Rectum (tissue), 1 donor: ENCODE results near the gene ANKRD34B.

DNA sequence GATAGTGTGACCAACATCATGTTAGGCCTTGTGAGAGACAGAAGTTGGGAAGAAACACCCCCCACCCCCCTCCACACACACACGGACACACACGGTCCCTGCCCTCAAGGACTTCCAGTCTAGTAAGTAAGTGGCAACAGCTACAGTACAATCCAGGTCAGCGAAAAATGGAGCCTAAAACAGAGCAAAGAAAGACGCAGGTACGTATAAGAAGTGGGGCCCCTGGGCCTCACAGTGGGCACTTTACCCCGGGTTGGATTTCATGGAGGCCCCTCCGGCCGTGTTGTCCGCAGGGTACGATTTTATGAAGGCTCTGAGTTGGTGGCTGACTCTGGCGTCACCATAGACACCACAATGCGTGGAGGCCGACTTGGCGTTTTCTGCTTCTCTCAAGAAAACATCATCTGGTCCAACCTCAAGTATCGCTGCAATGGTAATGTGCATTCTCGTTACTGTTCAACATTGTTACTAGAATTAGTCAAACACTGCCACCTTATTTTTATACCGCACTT is 47.0 kb downstream of the THBS4 start:
- PRO-cap = no peak

GRCh38 chr5:80133060-80133394 is 97.9 kb downstream of the THBS4 start:
- PRO-cap = no peak

GRCh38 chr5:80184177-80184913 is 71.5 kb downstream of the SERINC5 start:
- PRO-cap = no peak

DNA sequence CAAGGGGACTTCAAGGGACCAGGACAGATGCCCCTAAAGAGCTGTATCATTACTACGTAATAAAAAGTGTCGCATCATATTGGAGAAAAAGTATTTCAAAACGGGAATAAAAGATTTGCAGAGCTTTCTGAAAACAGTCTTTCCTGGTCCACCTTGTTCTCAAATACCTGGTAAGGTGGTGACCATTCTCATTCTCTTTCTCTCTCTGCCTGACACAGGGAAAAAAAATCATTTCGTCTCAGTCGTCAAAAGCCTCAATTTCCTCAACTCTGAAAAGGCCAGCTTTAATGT is 1.4 kb downstream of the SERINC5 start:
- PRO-cap = bidirectional peak, plus-strand start outside the sequence, minus-strand start at position 155 of the sequence

- PRO-cap = unidirectional peak, minus-strand start at chr5:80570348
Measured at GRCh38 chr5:80570037-80570956, at the start of gene ANKRD34B. TSS of gene ANKRD34B (minus strand) at chr5:80570280.

DNA sequence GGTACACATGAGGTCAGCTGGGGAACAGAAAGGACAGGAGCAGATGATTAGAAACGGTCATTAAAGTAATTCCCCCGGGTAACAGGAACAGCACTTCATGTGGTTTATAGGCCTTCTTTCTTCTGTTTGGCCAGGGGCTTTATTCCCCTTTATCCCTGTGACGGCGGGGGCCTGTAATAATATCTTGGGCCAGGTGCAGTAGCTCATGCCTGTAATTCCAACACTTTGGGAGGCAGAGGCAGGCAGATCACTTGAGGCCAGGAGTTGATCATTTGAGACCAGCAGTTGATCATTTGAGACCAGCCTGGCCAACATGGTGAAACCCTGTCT is 30.4 kb upstream of the MSH3 start:
- PRO-cap = no peak

- PRO-cap = unidirectional peak, minus-strand start at chr5:80668181
Measured at GRCh38 chr5:80668061-80668759, 13.4 kb upstream of the DHFR start.

DNA sequence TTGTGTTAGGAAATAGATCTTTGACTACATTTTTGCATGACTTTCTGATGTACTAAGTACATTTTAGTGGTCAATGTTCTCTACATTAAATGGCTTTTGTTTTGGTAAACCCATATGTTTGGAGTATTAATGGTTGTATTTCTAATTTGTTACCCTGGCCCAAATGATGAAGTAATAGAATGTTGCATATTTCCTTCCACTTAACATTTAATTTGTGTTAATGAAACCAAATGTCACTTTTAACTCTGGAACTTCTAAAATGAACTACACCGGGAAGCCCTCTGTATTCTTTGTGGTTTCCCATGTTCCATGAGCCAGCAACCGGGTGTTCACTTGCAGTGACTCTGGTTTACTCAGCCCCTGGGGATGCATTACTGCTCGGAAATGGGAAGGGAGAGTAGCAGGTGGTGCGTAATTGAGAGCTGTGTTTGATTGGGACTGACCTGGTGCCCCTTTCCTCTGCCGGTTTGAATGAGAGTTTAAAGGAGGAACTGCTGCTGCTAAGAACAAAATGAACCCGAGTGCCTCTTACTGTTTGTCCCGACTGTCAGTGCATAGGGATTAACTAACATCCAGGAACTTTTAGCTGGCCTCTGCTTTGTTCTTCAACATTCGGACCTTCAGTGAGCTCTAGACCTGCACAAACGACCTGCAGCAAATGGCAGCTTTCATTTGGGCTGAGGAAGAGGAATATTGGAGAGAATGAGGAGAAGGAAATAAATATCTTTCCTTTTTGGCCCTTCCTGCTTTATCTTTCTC is 100.1 kb upstream of the DHFR start:
- PRO-cap = no peak

DNA sequence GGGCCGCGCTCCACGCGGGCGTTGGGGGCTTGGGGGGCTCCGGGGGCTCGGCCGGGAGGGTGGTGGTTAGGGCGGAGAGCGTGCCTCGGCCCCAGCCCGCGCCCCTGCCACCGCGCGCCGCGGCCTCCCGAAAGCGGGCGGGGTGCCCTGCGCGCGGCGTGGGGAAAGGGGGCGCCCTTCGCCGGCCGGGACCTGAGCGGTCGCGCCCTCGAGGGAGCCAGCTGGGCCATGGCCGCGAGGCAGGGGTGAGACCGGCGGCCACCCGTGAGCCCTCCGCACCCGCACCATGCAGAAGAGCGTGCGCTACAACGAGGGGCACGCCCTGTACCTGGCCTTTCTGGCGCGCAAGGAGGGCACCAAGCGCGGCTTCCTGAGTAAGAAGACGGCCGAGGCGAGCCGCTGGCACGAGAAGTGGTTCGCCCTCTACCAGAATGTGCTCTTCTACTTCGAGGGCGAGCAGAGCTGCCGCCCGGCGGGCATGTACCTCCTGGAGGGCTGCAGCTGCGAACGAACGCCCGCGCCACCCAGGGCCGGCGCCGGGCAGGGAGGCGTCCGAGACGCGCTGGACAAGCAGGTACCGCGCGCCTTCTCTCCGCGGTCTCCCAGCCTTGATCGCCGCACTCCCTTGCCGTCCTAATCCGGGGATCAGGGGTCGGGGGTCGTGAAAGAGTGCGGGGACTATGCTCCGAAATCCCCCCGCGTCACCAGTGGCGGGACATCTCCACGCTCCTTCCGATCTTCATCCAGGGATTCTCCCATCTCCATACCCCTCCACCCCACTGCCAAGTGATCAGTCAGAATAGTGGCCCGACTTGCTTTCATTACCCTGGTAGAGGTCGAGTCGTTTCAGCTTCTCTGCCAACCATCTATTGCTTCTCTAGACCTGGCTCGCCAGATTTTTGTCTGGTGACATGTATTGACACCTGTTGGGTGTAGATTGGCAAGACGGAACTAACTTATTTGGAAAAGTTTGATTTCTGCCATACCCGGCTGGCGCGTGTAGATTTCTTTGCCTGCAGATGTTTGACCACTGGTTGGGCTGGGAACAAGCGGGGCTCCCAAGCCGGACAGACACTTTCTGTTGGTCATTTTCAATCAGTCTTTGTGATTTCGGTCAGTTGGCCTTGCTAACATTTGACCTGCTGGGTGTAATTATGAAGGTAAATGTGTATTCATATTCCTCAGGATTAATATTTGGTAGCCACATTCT is 695 bp downstream of the RASGRF2 start:
- PRO-cap = bidirectional peak, plus-strand start at position 229 of the sequence, minus-strand start at position 106 of the sequence; bidirectional peak, plus-strand start at position 793 of the sequence, minus-strand start at position 604 of the sequence

GRCh38 chr5:80976810-80977410 is 16.7 kb downstream of the RASGRF2 start:
- PRO-cap = no peak

- PRO-cap = no peak
Measured at GRCh38 chr5:80984231-80984474, 24.0 kb downstream of the RASGRF2 start.

- PRO-cap = no peak
Measured at GRCh38 chr5:81164646-81164861, 68.6 kb upstream of the CKMT2 start.

DNA sequence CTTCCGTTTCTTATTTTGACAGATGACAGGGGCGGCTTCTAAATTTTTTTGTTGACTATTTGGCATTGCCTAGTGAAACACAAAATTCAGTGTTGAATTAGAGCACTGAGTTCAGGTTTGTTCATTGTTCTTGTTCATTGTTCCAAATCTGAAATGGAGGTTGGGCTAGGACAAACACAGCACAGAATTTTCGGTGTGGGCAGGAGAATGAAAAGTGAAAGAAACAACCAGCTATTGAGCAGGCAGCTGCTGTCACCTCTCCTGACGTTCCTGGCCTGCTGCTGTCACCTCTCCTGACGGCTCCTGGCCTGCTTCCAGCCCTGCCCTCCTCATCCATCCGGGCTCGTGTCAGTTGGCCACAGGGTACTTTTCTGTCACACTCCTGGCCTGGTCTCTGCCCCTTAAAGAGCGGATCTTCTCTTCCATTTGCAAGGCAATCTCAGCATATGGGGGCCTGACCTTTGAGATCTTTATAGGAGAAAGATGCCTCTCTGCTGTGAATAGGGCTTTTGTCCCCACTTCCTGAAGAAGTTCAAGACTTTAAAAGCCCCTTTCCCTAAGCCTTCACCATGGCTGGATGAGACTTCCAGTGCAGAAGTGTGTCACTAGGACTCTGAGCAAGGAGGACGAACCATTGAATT is 45.2 kb upstream of the CKMT2 start:
- PRO-cap = no peak

DNA sequence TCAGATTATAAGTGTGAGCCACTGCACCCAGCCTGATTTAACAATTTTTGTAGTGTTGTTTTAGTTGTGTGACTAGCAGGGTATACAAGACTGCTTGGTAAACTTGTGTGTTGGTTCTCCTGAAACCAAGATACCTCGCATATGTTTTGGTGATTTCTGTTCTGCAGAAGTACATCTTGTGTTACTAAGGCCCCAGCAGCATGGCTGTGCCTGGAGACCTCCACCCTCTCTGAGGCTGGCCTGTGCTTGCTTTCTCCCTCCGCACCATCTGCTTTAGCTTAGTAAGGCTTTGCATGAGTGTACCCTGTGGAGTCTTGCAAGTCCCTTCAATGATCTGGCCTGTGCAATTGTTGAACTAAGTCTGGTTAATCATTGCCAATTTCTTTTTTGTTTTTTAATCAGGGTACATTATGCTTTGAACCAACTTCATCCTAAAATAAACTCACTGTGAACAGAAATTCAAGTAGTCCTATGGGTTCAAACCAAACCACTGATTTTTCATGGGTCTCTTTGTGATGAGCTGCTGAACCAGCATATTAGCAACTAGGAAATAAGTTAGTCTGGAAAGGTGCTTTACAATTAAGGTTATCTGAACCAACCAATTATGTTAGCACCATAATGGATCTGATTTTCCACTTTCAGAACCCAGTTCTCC is 32.3 kb downstream of the ACOT12 start:
- PRO-cap = no peak

GRCh38 chr5:81391144-81391544 is 2.8 kb downstream of the ACOT12 start:
- PRO-cap = no peak

DNA sequence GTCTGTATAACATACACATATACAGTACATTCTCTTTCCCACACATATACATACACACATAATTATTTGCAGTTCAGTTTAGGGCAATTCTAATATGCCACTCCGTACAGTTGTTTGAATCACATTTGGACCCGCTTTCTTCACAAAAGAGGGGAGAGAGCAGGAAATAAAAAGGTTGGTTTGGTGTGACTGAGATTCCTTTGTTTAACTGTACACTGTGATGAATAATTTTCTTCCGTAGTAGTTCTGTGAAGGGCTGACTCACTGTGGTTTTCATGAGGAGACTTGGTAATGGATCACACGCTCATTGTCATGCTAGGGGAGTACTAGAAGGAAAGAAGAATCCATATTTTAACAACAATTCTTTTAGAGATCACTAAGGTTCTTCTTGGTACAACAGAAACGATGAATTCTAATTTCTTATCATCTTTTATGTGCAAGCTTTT is 26.3 kb upstream of the ACOT12 start:
- PRO-cap = no peak

DNA sequence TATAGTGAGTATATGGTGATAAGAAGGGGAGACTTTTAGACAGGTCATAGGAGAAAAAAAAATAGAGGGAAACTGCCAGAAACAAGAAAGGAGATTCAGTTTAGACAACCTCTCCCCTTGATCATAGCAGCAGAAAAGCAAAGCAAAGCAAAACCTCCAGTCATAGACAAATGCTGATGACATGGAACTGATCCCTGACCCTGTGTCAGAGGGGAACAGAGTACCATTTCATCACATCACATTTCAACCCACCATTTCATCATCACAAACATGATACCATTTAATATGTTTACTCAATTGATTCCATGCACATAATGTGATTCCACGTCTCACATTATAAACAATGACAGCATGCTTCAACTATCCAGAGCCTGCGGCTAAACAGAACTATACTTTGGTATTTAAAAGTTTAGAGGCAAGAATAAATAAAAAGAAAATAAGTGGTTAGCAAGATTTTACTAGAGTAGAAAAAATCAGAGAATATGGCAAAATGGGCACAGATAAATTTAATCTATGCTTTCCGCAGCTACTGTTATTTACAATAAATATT is 28.8 kb upstream of the ACOT12 start:
- PRO-cap = no peak

DNA sequence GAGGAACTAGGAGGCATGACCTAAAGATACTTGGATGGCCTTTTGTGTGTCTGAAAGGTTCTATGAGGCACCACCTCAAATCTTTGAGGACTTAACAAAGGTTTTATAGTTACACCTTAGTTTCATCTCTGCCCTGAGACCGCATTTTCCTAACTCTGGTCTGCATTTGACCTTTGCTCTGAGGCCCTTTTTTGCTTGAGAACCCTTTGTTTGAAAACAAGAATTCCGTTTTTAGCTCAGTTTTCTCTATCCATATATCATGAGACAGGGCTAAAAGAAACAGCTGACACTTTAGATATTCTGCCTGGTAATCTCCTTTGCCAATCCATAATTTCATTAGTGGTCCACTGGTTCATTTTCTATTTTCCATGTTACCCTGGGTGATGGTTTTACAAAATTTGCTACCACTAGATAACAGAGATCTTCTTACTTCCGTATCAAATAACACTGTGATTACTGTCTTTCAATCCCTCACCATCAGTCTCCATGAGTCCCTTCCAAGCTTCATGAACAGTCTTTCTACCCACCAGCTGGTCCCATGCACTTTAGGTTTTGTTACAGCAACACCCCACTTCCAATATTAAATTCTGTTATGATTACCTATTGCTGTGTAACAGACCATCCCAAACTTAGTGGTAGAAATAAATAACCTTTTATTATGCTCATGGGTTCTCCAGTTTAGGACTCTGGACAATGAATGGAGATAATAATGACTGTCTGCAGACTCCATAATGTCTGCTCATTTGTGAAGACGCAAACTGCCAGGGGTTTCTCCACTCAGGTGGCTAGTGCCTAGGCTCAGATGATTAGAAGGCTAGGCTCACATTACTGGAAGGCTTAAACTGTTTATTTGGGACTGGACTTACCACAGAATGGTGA is 148.2 kb downstream of the SSBP2 start:
- PRO-cap = no peak

GRCh38 chr5:81696250-81696940 is 54.5 kb downstream of the SSBP2 start:
- PRO-cap = no peak

DNA sequence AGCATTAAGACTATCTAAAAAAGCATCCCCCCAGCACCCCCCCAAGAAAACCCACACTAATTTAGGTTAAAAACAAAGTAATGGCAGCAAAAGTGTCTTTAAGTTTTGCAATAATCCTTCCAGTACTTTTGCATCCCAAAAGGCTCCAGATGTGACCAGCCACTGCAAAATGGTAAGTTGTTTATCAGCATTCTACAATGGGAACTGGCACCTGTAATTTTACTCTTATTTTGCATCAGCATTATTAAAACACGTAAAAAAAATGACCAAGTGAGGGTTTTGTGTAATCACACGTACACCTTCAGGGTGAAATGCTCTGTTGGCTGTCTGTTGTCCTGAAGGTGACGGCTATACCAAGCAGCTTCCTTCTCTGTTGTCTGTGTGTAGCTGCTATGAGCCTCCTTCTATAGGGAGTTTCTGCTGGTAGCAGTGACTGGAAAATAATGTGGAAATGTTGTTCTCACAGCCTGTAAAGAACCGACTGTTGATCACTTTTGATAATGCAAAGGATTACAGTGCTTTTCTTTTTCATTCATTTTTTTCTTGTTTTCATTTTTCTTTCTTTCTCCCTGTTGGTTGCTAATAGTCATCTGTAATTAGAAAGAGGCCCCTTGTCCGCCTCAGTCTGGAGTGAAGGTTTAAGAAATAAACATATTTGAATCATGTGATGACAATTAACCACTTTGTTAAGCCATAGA is 37.0 kb upstream of the SSBP2 start:
- PRO-cap = no peak